Airway epithelial cell (primary cell): Measurements from ENCODE around the genes PTRH2 and RPS6KB1.

DNA sequence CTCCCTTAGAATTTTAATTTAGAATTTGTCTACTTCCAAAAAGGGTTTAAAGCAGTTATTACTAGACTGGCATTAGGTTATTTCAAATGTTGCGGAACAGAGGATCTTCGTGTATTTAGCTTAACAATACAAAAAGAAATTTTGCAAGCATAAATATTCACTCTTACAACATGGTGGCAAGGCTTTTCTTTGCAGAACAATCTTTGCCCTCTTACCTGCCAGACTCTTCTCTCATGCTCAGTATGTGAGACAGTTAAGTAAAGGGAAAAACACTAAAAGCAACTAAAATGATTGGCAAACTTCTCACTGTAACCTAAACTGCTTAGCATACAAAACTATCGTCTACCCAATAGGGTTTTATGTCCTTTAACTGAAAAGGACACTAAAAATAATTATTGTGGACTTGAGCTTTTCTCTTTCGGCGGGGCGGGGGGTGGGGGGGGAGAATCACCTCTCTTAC is 1.6 kb upstream of the CLTC start:
- RAMPAGE, long total RNA: no peak

DNA sequence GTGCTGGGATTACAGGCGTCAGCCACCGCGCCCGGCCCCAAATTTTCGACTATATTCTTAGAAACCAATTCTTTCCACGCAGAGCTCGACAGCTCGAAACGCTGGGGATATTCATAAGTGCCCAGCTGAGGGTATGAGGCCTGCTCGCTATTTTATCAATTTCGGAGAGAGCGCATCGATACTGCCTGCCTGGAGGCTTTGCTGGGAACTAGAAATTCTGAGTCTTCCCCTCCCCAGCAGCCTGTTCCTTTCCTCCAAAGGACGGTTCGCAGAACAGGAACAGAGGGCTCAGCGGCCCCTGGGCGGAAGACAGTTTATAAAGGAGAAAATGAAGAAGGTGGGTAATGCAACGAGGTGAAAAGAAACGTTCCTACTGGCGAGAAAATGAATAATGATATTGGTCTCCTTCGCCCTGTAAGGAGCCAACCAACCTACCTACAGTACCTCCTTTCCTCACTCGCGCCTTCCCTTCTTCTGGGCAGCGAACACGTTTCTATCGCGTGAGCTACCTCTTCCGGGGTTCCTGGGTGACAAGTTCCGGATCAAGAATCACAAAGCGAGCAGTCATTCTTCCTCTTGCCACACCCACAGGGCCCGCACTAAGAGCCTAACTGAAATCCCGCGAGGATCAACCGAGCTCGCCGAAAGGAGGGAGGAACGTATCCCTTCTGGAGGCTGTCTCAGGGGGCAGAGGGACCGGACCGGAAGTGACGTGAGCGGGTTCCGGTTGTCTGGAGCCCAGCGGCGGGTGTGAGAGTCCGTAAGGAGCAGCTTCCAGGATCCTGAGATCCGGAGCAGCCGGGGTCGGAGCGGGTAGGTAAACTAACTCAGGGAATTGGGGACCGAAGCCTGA is at the start of gene PTRH2:
TSS of gene PTRH2 (minus strand) at position 495 of the 853 bp plus-strand sequence.
- RAMPAGE, long total RNA: start-site peak on the minus strand centred at position 484 of the sequence, 40 bp wide, 777 and 33 reads in 2 replicates; start-site peak on the plus strand centred at position 749 of the sequence, 78 bp wide, 1,117 and 291 reads in 2 replicates

DNA sequence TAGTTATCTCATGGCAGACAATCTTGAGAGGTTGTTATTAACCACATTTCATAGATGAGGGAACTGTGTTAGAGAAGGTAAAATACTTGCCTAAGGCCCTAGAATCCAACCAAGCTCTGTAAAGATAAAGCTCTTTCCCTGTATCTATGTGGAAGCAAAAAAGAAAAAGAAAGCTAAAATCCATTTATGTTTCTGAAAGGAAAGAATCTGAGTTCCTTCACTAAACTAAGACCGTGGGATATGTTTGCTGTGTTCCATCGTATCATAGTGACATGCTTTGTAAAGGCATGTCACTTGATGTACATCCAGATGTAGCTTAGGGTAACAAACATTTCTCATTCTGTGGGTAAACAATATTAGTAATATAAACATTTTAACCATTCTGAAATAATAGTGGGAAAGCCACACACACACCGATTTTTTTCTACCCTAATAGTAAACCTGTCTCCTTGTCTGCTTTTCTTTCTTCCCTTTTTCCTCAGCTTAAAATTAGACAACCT is 78.1 kb downstream of the TUBD1 start:
- RAMPAGE, long total RNA: no peak

GRCh38 chr17:59857055-59857639 is 35.6 kb downstream of the TUBD1 start:
- RAMPAGE, long total RNA: no peak

GRCh38 chr17:59893046-59894073 is at the start of gene RPS6KB1:
Gene RPS6KB1, plus strand, starts transcription at chr17:59893121.
- RAMPAGE, long total RNA: start-site peak on the plus strand at chr17:59893111-59893132, 639 and 156 reads in 2 replicates

DNA sequence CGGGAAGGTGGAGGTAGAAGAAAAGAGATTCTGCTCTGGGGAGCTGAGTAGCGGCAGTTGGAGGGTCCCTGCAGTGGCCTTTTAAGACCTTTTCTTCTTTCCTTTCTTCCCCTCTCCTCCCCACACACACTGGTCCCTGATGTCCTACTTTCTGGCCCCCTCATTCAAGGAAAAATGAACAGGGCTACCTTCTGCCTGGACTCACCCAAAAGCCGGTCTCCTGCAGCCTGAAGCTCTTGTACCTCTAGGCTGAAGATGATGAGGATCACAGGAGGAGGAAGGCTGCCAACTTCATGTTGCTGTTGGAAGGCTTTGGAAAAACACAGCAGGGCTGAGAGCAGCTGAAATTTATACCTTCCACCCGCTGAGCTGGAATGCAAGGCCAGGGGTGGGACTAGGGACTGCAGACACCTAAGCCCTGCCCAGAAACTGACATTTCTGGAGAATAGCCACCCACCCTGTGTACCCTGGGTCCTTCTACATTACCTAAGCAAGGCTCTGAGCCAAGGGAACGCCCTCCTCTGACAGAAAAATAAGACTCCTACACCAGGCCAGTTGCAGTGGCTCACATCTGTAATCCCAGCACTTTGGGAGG is 9.4 kb upstream of the HEATR6 start:
- RAMPAGE, long total RNA: start-site peak on the minus strand centred at position 323 of the sequence, 6 bp wide, 216 and 170 reads in 2 replicates

DNA sequence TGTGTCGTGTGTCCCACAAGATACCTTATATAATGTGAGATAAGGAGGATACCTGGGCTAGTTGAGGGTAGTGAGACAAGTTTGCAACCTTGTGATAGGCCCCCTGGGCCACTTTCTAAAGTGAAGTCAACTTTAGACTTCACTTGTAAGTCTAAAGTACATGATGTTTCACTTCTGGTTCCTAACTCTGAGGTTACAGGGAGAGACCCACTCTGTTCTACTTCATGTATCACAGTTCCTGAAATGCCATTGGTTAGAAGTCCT is 10.7 kb upstream of the HEATR6 start:
- RAMPAGE, long total RNA: no peak

GRCh38 chr17:60135452-60136058 is 14.2 kb upstream of the CA4 start:
- RAMPAGE, long total RNA: no peak

- RAMPAGE, long total RNA: no peak
These were observed 428 bp downstream of the USP32 start for GRCh38 chr17:60391558-60391851.

DNA sequence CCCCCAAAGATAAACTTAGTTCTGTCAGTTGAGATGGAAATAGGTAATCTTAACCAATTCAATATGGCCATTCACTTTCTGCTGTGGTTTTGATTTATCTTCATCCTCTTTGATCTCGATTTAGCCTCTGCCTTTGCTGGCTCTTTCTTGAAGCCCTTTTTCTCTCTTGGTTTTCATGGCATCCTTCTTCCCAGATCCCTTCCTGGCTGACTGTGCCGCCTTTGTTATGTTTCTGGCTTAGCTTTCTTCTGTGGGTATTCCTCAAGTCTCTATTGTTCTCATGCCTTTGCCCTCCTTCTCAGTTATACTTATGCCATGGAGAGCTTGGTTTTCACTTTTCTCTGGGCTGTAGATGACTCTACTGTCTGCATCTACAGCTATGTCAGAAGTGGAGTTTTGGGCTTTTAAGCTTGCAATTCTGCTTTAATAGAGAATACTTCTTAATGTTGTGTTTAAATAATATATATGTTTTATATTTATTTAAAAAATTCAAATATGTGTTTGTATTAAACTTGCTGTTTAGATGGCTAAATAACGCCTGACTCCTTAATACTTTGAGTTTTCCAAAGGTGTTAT is 69.8 kb downstream of the BCAS3 start:
- RAMPAGE, long total RNA: no peak

DNA sequence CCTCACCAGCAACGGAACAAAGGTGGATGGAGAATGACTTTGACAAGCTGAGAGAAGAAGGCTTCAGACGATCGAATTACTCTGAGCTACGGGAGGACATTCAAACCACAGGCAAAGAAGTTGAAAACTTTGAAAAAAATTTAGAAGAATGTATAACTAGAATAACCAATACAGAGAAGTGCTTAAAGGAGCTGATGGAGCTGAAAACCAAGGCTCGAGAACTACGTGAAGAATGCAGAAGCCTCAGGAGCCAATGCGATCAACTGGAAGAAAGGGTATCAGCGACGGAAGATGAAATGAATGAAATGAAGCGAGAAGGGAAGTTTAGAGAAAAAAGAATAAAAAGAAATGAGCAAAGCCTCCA is 288.5 kb upstream of the TBX2 start:
- RAMPAGE, long total RNA: no peak

GRCh38 chr17:61253343-61253861 is 146.2 kb upstream of the TBX2 start:
- RAMPAGE, long total RNA: no peak

DNA sequence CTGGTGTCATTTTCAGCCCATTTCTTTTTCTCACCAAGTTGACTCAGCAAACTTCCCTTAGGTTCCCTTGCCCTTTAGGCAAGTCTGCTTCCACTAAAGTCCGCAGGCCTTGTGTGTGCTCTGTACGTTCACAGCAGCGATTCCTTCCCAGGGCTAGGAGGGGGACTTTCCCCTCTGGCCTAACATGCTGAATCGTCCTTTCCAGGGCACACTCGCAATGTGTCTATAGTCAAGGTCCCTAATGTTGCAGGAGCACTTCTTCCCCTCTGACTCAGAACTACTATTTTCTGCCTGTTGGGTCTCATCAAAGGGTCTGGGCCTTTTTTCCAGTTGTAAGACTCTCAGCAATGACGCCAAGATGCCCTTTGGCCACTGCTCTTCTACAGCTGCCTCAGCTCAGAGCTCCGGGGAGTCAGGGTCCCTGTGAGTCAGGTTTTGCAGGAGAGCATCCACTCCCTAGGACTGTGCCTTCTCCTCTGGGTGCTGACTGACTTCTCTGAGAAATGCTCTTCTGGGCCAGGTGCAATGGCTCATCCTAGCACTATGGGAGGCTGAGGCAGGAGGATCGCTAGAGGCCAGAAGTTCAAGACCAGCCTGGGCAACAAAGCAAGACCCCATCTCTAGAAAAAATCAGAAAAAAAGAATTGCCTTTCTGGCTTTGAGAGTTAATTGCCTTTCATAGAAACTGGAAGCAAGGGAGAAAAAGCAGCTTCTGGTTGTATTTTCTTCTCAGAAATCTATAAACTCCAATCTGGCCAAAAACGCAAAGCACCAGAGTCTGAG is 64.4 kb upstream of the TBX2 start:
- RAMPAGE, long total RNA: no peak

- RAMPAGE, long total RNA: no peak
These were observed 54.6 kb upstream of the TBX2 start for GRCh38 chr17:61345020-61345381.

GRCh38 chr17:61347878-61348655 is 51.6 kb upstream of the TBX2 start:
- RAMPAGE, long total RNA: no peak

- RAMPAGE, long total RNA: no peak
These were observed 553 bp upstream of the TBX2 start for GRCh38 chr17:61398871-61399709.

DNA sequence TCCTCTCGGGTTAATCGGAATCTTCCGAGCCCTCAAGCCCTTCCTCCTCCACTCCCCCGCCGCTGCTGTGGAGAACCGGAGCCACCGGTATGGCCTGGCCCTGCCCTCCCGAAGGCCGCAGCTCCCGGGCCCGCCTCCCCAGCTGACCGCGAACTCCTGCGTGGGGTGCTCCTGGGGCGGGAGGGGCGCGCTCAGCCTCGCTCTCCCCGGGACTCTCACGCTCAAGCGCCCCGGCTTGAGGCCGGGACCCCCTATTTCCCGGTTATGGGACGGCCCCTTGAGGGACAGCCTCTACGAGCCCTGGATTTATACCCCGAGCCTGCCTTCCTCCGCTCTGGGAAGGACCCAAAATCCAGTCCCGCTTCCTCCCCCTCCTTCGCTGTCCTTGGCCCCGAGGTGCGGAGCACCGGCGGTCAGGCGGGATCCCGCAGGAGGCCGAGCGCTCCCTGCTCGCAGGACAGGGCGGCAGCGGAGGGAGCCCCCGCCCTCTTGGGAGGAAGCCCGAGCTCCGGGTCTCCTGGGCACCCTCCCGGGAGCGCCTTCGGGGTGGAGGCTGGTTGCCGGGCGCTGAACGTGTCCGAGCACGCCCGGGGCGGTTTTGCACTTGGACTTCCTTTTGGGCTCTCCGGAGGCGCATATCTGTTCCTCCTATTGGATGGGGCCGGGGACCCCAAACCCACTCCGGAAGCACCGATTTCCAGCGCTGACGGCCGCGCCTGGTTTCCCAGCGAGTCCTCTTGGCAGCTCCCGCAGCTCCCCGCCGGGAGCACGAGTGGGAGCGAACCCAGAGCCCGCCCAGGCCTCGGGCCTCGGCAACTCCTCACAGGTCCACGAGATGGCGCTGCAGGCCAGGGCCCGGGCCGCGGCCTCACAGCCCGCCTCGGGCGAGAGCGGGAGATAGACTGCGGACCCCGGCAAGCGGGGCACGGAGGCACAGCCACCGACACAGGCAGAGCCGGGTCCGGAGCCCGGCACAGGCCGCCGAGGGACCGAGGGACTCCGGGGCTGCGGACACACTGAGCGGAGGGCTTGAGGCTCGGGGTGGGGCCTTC is 12.4 kb downstream of the TBX2 start:
- RAMPAGE, long total RNA: no peak

DNA sequence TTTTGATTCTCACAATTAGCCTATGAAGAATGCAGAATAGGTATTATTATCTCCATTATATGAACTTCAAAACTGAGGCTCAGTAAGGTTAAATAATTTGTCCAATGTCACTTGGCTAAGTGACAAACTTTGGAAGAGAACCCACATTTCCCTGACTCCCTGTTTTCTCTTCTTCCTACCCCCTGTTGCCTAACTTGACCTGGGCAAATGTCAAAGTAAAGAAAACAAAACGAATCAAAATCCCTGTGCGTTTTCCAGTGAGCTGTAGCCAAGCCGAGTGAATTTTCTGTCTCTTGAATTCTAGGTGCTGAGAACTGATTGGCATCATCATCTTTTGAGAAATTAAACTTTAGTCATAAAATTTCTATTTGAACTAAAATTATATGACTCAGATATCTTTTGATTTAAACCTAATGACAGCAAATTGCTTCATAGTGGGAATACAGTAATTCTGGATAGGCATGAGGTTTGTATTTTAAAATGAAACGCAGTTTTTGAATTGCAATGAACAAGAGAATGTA is 4.5 kb upstream of the NACA2 start:
- RAMPAGE, long total RNA: no peak

- RAMPAGE, long total RNA: no peak
These were observed 765 bp downstream of the MED13 start for GRCh38 chr17:62064300-62064725.

GRCh38 chr17:62076997-62077509 is 12.0 kb upstream of the MED13 start:
- RAMPAGE, long total RNA: no peak